Tibial nerve (tissue), 3 donors: ENCODE data around the genes SNX22 and PARP16.

GRCh38 chr15:64046946-64047394, 685 bp upstream of the DAPK2 start:
- PRO-cap = no peak
- RAMPAGE, long total RNA, 3 experiments = no peak in any of the 3 experiments

DNA sequence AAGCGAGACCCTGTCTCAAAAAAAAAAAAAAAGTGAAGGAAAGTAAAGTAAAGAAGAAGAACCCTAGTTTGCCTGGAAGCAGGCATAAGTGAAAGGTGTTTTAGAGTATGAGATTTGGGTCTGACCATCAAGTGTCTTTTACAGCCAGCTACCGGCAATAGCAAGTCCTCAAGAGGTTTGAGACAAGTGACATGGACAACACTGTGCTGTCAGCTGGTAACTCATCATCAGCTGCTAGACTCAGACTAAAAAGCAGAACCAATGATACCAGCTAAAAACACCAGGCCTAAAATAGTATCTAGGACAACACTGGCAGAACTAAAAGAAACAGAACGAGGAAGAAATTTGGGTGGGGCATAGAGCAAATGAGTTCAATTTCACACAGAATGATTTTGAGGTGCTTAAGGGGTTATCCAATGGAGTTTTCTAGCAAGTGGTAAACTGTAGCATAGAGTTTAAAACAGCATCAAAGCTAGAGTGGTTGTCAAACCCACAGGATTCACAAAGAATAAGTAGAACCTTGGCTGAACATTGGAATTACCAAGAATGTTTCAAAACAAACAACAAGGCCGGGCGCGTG, 4.1 kb downstream of the CIAO2A start:
- PRO-cap = no peak
- RAMPAGE, long total RNA, 3 experiments = no peak in any of the 3 experiments

- PRO-cap = bidirectional peak, plus-strand start at chr15:64151731, minus-strand start at chr15:64151596
- RAMPAGE, long total RNA, 3 experiments = start-site peak on the plus strand in 2 of 3 experiments, at chr15:64151731-64151761 at its widest, 91 to 108 reads per replicate
Observed at GRCh38 chr15:64151035-64151856, at the start of gene SNX22. Gene SNX22 (plus strand): TSS chr15:64151731.

GRCh38 chr15:64158698-64159248, 4.0 kb downstream of the PPIB start:
- PRO-cap = no peak
- RAMPAGE, long total RNA, 3 experiments = no peak in any of the 3 experiments

DNA sequence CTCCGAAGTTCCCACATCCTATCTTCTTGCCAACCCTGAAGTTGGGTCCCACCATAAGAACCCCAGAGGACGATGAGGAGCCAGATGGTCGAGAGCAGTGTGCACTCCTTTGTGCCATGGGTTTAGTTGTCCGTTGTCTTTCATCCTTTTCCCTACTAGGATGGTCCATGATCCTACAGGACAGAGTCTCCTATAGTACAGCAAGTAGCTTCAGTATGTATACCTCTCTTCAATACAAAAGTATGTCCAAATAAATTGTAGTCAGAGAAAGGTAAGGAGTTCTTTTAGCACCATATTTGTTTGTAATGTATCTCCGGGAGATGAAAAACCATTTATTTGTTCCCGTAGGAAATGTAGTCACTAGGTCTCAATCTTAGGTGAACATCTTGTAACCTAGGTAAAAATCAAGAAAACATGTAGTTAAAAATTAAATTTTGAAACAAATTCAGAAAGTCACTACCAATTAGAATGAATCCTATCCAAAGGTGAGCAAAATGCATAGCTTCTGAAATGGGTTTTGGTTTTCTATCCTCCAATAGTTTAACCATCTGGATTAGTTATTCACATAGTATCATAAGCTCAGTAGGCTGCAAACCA, 55.5 kb downstream of the CSNK1G1 start:
- PRO-cap = no peak
- RAMPAGE, long total RNA, 3 experiments = no peak in any of the 3 experiments

- PRO-cap = no peak
- RAMPAGE, long total RNA, 3 experiments = no peak in any of the 3 experiments
Observed at GRCh38 chr15:64406184-64406629, 18.6 kb downstream of the TRIP4 start.

GRCh38 chr15:64774567-64775157, 727 bp downstream of the RBPMS2 start:
- PRO-cap = no peak
- RAMPAGE, long total RNA, 3 experiments = no peak in any of the 3 experiments

DNA sequence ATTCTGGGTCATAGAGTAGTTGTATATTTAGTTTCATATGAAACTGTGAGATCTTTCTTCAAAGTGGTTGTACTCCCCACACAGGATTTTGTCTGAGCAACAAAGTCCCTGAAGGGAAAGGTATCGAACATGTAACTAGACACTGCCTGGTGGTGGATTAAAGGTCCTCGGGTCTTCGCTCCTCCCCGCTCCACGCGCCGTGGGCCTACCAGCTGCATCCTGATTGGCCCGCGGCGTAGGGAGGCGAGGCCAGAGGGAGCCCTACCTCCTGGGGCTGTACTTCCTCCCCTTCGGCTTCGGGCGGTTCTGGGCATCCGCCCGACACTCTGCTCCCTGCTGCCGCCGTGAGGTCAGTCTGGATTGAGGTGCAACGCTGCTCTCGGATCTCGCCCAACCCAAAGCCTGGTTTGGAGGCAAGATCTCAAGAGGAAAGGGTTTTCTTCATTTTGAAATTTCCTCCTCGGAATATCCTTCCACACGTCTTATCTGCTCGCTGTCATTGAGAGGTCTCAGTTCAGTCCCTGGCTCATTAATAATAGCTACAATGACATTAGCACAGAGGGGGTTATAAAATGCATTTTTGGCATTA, 6.0 kb upstream of the PLEKHO2 start:
- PRO-cap = unidirectional peak, plus-strand start at position 293 of the sequence
- RAMPAGE, long total RNA, 3 experiments = no peak in any of the 3 experiments

- PRO-cap = no peak
- RAMPAGE, long total RNA, 3 experiments = no peak in any of the 3 experiments
Observed at GRCh38 chr15:64842039-64842434, 322 bp downstream of the PLEKHO2 start.

DNA sequence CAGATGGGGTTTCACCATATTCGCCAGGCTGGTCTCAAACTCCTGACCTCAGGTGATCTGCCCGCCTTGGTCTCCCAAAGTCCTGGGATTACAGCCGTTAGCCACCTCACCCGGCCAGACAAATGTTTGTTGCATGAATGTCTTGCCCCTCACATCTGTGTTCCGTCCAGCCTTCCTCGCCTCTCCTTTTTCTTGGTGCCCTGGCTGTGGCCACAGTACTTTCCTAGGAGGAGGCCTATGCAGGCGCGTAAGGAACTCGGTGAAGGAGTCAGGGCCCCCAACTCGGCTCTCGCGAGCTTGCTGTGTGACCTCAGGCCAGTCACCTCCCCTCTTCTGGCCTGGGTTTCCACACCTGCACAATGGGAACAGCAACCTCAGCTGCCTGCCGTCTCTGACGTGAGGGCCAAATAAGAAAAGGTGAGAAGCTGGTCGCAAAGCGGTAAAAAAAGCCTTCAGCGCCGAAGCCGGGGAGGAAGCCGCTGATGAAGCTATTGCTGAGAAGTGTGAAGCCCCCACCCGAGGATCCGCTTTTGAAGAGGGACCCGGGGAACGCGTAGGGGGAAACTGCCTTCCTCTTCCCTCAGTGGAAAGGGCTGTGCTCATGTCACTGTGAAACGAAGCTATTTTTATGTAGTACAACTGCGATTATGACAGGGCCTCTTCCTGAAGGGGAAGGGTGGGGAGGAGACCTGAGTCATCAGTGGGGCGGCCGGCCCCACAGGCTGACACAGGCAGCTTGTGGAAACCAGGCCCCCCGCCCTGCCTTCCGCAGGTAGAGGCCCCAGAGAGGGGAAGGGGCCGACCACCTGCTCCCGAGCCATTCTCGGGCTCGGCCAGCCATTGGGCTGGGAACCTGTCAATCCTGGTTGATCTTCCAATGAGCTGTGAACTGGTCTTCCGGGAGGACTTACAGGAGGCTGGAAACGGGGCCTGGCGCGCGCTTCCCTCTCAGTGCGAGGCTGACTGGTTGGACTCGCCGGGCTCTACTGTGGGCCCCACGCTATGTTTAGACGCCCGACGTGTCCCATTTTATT, 18.1 kb upstream of the ANKDD1A start:
- PRO-cap = bidirectional peak, plus-strand start at position 951 of the sequence, minus-strand start at position 831 of the sequence
- RAMPAGE, long total RNA, 3 experiments = start-site peak on the plus strand in 1 of 3 experiments, centred at position 304 of the sequence, 5 reads per replicate

GRCh38 chr15:64894342-64895141, 17.2 kb upstream of the ANKDD1A start:
- PRO-cap = no peak
- RAMPAGE, long total RNA, 3 experiments = no peak in any of the 3 experiments

DNA sequence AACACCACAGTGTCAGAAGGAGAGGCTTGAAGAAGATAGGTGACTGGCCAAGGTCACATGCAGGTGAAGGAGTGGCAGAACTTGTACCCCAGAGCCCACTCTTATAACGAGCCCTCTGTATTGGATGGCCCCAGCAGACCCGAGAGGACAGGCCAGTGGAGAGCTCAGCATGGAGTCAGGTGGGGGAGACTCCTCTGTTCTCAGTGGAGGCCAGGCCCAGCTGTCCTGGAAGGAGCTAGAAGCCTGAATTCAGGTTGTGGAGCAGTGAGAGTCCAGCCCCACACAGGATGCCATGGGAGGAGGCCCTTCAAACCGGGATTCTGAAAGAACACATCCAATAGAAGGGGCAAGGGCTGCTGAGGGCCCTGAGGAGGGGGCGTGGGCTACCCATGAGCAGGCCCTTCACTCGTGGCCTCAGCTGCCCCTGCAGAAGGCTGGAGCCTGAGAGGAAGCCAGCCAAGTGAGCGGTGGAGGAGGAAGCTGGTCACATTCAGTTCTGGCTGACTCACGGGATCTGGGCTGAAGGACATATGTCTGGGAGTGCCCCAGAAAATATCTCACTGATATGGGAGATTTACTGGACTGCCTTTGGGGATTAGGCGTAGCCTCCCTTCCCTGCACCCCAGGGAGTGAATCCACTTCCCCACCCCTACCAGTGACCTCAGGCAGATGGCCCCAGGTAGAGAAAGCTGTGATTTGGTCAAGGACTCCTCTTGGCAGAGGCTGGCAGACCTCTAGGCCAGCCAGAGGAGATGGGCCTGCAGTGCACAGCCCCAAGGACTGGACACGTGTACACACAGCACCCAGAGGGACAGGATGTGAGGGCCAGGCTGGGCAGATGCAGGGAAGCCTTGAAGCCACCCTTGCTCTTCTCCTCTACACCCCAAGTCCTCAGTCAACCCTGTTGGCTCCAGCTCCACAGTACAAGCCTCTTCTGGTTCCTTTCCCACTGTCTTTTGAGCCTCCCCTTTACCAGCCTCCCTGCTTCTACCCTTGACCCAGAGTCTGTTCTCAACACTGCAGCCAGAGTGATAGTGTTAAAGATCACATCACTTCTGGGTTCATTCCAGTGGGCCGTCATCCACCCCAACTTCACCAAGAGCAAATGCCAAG, 14.3 kb upstream of the ANKDD1A start:
- PRO-cap = no peak
- RAMPAGE, long total RNA, 3 experiments = no peak in any of the 3 experiments

DNA sequence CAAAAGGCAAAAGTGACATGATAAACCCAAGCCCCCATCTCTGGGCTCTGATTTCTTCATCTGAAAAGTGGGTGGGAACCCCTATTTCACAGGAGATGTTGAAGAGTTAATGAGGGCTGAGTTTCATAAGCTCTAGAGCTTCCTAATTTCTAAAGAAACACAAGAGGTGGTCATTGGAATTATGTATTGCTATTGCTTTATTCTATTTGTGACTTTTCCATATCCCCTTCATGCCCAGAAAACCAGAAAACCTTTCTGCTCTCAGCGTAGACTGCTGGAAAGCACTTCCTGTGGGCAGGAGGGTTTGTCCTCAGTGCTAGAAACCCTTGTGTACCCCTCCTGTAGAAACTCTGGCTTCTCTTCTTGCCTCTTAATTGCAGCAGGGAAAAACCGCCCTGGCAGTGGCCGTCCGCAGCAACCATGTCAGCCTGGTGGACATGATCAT, 32.6 kb downstream of the ANKDD1A start:
- PRO-cap = no peak
- RAMPAGE, long total RNA, 3 experiments = no peak in any of the 3 experiments

GRCh38 chr15:65066222-65067406, 1.2 kb downstream of the RASL12 start:
- PRO-cap = bidirectional peak, plus-strand start at chr15:65067241, minus-strand start at chr15:65067158
- RAMPAGE, long total RNA, 3 experiments = no peak in any of the 3 experiments

GRCh38 chr15:65077691-65078511, 1.4 kb downstream of the KBTBD13 start:
- PRO-cap = no peak
- RAMPAGE, long total RNA, 3 experiments = no peak in any of the 3 experiments

GRCh38 chr15:65094086-65094845, 17.7 kb downstream of the KBTBD13 start:
- PRO-cap = no peak
- RAMPAGE, long total RNA, 3 experiments = no peak in any of the 3 experiments

- PRO-cap = no peak
- RAMPAGE, long total RNA, 3 experiments = no peak in any of the 3 experiments
Observed at GRCh38 chr15:65097933-65098693, 16.9 kb downstream of the UBAP1L start.

DNA sequence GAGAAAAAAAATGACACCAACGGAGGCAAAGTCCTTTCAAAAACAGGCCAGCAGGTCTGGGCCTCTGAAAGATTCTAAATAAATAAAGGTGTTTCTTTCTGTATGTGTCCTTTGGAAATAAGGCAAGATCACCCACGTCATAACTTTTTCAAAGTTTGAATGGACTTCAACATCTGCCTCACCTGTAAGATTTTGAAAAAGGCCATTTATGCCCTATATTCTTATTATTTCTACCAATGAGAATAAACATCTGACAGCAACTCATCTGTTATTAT, 4.9 kb downstream of the CLPX start:
- PRO-cap = no peak
- RAMPAGE, long total RNA, 3 experiments = no peak in any of the 3 experiments

DNA sequence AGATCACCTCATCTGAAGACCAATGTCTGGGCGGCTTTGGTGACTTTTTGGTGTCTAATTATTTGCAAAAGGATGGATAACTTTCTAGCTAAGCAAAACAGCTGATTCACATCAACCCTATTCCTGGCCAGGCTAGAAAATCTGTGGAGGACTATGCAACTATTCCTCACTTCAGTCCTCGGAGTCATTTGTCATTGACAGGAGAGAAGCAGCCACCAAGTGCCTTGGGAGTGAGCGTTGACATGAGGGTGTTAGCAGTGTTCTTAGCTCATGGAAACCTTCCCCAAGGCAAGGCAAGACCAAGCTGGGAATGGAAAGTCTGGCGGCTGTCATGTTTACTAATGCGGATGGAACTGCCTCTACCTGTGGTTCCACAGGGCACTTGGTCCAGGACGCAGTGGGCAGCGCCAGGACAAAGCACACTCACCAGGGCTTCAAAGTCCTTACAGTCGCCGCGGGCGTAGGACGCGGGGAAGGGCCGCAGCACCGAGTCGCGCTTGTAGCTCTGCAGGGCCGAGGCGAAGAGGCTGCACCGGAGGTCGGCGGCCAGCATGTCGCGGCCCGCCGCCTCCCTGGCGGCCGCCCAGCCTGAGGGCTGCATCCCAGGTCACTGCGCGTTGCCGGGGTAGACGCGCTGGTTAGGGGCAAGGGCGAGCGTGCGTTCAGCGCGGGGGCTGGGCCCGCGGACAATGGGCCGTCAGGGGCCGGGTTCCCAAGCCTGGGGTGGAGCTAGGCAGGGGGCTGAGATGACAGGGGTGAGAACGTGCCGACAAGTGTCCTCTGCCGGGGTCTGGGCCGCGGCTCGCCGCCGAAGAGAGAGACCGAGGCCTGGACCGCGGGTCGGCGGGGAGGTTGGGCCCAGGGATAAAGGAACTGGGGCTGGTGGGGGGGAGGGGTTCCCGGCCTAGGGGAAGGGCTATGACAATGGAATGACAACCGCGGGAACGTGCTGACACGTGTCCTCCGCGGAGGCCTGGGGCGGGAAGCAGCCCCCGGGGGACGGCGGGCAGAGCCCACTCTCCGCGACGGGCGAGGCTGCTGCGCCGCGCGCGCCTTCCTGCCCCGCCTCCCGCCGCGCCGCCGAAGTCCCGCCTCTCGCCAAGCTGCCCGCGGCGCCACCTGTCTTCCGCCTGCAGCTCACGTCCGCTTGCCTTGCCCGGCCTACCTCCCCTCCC, at the start of gene PARP16:
PARP16 (minus strand) TSS at position 1,058 of the 1,175 bp plus-strand sequence.
- PRO-cap = unidirectional peak, minus-strand start at position 866 of the sequence; bidirectional peak, plus-strand start outside the sequence, minus-strand start at position 1,071 of the sequence
- RAMPAGE, long total RNA, 3 experiments = start-site peak on the minus strand in 3 of 3 experiments, centred at positions 874 to 1,060 of the sequence, 8 to 40 reads per replicate

- PRO-cap = no peak
- RAMPAGE, long total RNA, 3 experiments = no peak in any of the 3 experiments
Observed at GRCh38 chr15:65312537-65313195, 26.0 kb upstream of the PARP16 start.